Hair follicular keratinocyte (primary cell): ENCODE measurements around a stretch of chr18.

- RAMPAGE, long total RNA, result no peak
Measured at GRCh38 chr18:8370620-8371183, 238.5 kb upstream of the RAB12 start.

GRCh38 chr18:8661570-8662302 is 43.6 kb upstream of the MTCL1 start:
- RAMPAGE, long total RNA, result no peak

- RAMPAGE, long total RNA, result no peak
Measured at GRCh38 chr18:8703912-8704257, 1.5 kb upstream of the MTCL1 start.

DNA sequence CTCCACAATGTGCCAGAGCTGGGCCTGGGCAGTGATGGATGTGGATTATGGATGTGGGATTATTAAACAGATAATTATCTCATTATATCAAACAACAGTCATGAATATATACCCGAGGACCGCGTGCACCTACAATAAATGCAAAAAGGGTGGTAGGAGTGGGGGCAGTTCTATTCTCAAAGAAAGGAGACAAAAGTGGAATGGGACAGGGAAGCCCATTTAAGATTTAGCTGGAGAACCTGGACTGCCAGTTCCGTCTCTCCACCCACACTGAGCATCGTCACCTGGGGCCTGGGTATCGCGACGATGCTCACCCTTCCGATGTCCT is 41.3 kb downstream of the MTCL1 start:
- RAMPAGE, long total RNA, result no peak

DNA sequence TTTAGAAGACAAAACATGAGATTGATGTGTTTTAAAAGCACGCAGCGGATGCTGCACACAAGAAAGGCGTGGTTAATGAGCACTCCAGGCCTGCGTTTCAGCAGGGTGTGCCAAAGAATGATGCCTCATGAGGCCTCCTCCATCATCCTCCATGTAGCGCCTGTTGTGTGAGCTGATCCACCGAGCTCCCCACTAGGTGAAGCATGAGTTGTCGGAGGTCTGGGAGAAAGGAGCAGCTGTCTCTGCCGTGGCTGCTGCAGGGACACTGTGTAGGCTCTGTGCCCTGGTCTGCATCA is 60.7 kb downstream of the MTCL1 start:
- RAMPAGE, long total RNA, result no peak

GRCh38 chr18:8806678-8807330 is 101.4 kb downstream of the MTCL1 start:
- RAMPAGE, long total RNA, result no peak

DNA sequence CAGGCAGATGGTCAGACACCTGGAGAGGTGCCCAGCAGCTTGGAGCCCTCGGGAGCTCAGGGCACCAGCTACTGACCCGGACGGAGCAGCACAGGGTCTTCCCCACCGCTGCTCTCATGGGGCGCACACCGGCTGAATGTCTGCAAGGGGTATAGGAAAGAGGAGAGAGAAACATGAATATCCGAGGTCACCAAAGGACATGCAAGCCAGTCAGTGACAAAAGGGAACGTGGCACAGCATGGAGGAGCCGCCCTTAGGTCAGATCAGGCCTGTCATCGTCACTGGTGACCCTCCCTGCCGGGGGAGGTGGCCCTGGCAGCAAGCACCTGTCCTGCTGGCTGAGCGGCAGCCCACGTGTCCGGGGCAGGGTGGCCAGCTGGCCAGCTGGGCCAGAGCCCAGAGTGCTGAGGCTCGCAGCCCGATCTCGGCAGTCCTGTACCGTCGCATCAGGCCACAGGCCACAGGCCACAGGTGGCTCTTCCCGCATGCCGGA is 112.0 kb upstream of the NDUFV2 start:
- RAMPAGE, long total RNA, result no peak

- RAMPAGE, long total RNA, result no peak
Measured at GRCh38 chr18:9016687-9017137, 85.8 kb upstream of the NDUFV2 start.

DNA sequence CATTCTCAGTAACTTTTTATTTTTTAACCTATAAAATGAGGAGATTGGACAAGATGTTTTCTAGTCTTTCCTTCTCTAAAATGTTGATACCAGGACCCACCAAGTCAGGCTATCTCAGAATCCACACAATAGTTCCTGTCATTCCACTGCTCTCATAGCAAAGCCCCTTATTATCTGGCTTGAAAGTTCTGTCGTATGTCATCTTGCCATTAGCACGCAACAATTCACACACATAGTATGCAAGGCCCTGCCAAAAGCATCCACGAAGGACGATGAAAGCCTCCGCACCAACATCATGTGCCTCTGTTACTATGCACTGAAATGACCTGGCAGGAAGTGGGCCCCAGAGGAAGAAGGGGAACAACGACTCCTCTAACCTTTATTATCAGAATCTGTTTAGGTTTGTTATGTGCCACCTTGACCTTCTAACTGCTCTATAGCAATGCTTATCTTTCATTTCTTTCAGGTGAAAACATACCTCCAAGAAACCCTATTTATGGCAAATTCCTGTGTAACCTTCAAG is 7.3 kb upstream of the NDUFV2 start:
- RAMPAGE, long total RNA, result no peak

DNA sequence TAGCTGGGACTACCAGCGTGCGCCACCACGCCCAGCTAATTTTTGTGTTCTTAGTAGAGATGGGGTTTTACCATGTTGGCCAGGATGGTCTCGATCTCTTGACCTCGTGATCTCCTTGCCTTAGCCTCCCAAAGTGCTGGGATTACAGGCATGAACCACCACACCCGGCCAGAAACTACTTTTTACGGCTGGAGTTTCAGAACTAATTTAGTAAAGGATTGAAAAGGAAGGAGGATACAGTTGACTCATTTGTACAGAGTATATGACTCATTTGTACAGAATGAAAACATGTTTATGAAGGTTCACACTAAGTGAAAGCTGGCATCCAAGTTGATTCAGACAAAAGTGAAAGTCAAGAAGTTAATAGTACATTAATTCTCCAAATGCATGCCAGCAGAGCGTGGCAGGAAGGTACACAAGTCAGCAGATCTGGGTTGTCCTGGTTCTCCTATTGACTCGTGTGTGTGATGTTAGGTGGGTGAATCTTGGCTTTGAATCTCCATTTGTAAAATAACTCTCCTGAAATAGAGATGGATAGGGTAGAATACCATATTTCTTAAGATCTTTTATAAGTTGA is 14.8 kb downstream of the NDUFV2 start:
- RAMPAGE, long total RNA, result no peak

DNA sequence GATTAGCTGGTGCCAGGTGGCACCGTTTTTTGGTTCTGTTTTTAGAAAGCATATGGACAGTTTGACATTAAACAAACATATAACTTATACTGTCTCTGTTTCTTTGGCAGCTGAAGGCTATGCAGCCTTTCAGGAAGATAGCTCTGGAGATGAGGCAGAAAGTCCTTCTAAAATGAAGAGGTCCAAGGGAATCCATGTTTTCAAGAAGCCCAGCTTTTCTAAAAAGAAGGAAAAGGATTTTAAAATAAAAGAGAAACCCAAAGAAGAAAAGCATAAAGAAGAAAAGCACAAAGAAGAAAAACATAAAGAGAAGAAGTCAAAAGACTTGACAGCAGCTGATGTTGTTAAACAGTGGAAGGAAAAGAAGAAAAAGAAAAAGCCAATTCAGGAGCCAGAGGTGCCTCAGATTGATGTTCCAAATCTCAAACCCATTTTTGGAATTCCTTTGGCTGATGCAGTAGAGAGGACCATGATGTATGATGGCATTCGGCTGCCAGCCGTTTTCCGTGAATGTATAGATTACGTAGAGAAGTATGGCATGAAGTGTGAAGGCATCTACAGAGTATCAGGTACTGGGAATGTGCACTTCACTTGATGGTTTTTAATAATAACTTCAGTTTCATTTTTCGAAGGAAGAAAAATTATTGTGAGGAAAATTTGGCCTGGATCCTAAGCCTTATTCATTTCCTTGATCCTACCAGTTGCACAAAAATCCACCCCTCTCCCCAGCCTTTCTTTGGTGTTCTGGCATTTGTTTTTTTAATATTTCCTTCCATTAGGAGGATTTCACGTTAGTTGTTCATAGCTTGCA is 41.6 kb downstream of the RALBP1 start:
- RAMPAGE, long total RNA, result no peak

- RAMPAGE, long total RNA, result no peak
Measured at GRCh38 chr18:9612112-9612738, 2.1 kb downstream of the PPP4R1 start.

DNA sequence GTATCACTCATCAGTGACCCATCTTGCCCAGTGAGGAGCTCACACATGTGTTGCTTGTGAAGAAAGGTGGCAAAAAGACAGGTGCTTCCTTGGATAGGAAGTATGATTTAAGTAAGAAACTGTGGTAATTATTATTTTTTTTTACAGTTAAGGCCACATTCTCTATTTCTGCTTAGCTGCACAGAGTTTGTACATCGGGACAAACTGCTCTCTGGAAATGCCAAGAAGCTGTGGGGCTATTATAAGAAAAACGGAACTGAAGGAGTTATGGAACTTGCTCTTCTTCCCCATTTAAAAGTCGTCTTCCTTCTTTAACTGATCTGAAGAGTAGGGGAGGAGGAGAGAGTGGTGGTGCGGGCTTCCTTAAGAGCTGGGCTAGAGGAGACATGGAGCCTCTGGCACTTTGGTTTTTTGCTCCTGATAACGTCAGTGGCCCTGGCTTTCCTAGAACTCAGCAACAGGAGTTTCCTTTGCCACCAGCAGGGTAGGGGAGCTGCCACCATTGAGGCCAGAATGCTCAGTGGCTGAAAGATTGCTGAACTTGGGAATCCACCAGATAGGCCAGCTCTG is 54.4 kb downstream of the RAB31 start:
- RAMPAGE, long total RNA, result no peak

DNA sequence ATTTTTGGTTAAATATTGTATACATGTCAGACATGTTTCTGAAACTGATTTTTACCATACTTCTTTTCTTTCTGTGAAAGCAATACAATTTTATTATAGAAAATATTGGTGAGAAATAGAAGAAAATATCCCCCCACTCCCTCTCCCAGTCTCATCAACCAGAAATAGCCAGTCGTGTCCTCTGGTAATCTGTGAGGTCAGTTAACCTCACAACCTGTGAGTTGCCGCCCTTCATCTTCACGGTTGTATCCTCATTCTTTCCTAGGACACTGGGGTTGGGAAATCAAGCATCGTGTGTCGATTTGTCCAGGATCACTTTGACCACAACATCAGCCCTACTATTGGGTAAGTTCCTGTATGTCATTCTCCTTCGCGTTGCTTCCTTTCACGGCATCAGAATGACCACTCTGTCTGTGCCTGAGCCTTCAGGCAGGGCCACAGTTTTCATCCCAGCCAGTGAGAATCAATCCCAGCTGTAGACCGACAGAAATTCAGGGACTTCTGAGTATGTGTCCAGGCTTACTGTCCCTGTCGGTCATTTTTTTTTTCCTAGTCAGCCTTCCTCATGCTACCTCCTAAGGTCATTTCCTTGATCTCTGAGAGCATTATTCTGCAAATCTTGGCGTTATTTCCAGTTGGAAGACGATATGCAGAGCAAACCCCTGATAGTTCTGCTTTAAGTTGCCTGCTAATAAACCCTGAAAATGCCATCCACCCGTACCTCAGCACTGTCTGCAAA is 67.1 kb downstream of the RAB31 start:
- RAMPAGE, long total RNA, result no peak

DNA sequence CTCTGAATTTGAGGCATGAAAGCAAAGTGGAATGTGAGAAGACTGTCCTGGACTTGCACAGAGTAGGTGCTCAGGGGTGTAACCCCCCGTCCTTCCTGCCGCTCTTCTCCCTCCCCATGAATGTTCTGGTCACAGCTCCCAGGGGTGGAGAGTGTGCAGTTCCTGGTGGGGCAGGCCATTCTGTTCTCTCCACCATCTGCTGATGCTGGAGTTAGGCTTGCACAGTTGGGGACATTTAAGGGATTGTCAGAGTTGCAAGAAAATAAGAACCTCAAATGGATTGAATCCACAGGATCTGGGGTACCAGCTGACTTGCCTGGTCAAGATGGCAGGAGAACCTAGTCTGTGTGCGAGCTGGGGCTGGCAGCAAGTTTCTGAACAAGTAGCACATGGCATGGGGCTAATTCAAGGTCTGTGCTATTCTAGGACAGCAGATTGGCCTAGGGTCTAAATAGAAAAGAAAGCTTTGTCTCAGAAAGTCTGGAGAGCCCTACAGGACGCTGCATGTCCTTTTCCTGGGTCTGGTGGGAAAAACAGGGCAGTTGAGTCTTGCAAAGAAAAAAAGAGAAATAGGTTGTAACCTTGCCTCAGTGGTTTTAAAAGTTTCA is 60.8 kb upstream of the TXNDC2 start:
- RAMPAGE, long total RNA, result no peak

DNA sequence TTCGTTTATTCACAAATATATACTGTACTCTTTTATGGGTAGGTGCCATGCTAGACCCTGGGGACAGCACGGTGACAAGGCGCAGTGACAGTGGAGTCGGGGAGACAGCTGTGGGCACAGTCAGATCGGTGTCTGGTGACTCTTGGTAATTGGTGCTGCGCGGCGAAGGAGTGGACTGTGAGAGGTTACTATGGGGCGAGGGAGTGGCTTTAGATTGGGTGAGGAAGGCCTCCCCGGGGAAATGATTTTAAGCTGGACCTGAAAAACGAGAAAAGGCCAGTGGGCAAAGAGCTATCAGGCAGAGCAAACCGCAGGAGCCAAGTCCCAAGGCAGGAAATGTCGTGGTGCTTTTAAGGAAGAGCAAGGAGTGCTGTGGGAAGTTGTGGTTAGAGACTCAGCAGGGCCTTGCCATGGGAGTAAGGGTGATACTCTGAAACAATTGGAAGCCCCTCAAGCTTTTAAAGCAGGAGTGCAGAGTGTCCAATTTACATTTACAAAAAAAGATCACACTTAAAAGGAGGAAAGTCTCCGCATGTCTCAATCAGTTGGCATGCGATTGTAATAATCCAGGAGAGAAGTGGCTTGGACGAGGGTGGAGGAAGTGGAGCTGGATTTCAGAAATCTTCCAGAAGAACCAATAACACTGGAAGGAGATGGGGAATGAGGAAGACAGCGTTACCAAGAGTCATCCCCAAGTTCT is 36.1 kb upstream of the TXNDC2 start:
- RAMPAGE, long total RNA, result no peak

- RAMPAGE, long total RNA, result no peak
Measured at GRCh38 chr18:9931558-9932139, 17.8 kb downstream of the VAPA start.

GRCh38 chr18:9942549-9943311 is 28.9 kb downstream of the VAPA start:
- RAMPAGE, long total RNA, result no peak

GRCh38 chr18:9958282-9959249 is 44.8 kb downstream of the VAPA start:
- RAMPAGE, long total RNA, result no peak

DNA sequence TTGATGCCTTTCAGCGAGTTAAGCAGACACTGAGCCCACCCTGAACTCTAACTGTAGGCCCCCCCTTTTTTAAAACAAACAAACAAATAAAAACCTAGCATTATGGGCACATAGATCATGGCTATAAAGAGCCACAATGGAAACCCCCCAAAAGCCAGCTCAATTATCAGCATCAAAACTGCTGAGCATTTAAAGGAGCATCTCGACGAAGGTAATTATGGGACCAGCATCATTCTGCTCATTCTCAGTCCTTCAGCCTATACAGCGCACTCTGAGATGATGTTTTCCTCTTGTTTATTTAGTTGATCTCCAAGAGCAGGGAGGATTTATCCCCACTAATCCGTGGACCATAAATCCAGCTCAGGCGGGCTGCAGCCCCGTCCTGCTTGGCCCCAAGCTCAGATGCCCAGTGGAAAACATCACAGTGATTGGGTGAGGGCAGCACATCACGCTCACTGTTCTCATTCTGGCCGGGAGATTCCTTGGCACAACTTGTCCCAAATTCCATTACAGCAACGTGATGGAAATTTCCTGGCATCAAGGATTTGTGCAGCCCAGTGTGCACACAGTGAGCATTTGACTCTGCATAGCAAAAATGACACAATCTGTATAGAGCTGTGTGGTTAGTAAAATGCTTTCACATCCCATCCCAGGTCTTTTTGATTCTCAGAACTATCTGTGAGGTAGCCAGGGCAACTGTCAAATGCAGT is 96.7 kb downstream of the VAPA start:
- RAMPAGE, long total RNA, result no peak